Mesothelial cell of epicardium (in vitro differentiated cells): ENCODE measurements around a stretch of chr21.

GRCh38 chr21:42040404-42041064 is 30.4 kb upstream of the ZBTB21 start:
- PRO-cap: no peak

- PRO-cap: no peak
Observed at GRCh38 chr21:42089117-42089827, 18.2 kb downstream of the UMODL1 start.

GRCh38 chr21:42093769-42094683 is 22.9 kb downstream of the UMODL1 start:
- PRO-cap: no peak

- PRO-cap: no peak
Observed at GRCh38 chr21:42195261-42195730, 23.6 kb upstream of the ABCG1 start.

- PRO-cap: no peak
Observed at GRCh38 chr21:42199364-42200058, 19.4 kb upstream of the ABCG1 start.

- PRO-cap: no peak
Observed at GRCh38 chr21:42209746-42210575, 9.0 kb upstream of the ABCG1 start.

DNA sequence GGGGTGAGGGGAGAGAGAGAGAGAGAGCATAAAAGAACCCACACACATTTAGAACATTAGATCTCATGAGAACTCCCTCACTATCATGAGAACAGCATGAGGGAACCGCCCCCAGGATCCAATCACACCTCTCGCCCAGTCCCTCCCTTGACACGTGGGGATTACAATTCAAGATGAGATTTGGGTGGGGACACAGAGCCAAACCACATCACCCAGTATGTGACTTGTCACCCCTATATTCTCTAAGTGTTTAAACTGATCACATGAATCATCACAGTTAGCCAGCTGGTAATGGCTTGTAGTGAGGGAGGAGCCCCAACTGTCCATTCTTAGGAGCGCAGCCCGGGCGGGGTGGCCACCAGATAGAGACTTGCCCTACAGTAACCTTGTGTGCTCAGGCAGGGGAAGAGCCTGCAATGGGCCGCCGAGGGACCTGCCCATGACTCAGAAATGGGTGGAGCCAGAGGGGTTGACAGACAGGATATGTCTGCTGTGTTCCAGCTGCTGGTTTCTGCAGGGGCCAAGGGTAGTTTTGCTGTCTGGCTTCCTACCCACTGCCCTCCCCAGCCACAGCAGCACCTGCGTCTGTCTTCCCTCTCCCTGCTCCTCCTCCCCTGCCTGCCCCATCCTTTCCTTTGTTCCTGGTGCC is 9.0 kb downstream of the ABCG1 start:
- PRO-cap: no peak

DNA sequence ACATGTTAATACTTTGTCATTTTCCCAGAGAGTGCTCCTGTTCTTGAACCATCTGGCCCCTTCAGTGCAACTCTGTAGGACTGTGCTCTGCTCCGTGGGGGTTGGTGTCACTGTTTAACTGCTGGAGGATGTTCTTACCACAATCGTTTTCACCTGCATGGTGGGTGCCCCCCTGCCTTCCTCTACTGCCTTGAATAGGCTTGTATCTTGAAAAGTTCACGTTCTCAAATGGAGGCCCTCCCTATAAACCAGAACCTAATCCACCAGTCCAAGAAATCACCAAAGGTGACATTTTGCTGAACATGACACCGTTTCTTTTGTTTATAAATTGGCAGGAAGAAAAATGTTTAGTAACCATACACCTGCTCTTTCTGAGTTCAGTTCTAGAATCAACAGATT is 13.6 kb downstream of the ABCG1 start:
- PRO-cap: no peak

- PRO-cap: no peak
Observed at GRCh38 chr21:42236585-42237117, 17.7 kb downstream of the ABCG1 start.

- PRO-cap: no peak
Observed at GRCh38 chr21:42245302-42245821, 26.4 kb downstream of the ABCG1 start.

DNA sequence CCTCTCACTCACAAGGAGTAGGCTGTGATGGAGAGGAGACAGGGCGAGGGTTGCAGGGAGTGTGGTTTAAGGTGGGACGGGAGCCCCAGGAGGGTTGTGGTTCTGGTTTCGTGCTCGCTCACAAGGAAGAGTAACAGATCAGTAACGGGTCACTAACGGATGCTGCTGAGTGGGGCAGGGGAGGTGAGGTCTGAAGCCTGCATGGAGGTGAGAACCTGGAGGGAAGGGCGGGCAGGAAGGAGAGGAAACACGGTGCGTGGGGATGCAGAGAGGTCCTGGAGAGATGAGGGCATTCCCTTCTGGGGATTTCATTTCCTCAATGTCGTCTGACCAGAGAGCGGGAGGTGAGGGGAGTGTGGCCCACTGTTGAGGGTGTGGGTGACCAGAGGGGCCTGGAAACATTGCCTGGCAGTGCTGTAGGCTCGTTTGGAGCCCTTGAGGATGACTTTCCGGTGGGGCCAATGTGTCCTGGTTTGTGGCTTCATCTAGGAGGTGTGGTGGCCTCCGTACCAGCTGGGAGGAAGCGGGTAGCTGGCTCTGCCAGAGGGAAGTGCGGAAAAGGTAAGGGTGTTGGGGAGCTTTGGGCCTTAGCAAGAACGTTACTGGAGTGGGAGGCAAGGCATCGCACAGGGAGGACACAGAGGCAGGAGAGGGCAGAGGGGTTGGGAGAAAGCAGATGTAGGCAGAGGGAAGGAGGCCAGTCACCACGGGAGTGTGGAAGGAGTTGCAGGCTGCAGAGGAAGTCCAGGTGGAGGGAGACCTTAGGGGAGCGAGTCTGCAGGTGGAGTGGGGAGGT is 28.5 kb downstream of the TFF3 start:
- PRO-cap: no peak

- PRO-cap: no peak
Observed at GRCh38 chr21:42292129-42292797, 22.9 kb downstream of the TFF3 start.

- PRO-cap: no peak
Observed at GRCh38 chr21:42301138-42301678, 14.0 kb downstream of the TFF3 start.

- PRO-cap: no peak
Observed at GRCh38 chr21:42308434-42309025, 6.7 kb downstream of the TFF3 start.

- PRO-cap: no peak
Observed at GRCh38 chr21:42363083-42363836, 3.1 kb downstream of the TFF1 start.

- PRO-cap: no peak
Observed at GRCh38 chr21:42469176-42469761, 26.8 kb downstream of the RSPH1 start.

- PRO-cap: no peak
Observed at GRCh38 chr21:42499259-42499978, 3.4 kb upstream of the RSPH1 start.

DNA sequence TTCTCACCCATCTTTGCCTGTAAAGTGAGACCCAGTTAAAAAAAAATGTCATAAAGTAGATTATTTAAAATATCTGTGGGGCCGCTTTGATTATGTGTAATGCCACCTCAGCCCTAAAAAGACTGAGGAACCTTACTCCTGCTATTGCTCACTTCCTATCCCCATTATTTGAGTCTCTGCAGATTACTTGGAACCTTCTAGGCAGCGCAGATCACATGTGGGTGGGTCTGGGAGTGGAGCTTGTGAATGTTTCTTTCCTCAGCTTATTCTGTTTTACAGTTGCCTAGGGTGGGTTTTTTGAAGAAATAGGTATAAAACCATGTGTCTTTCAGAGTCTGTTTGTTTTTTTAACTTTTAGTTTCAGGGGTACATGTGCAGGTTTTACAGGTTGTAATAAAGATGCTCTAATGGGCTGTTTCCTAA is 1.7 kb downstream of the SLC37A1 start:
- PRO-cap: no peak

GRCh38 chr21:42517964-42518877 is 4.6 kb downstream of the SLC37A1 start:
- PRO-cap: no peak

- PRO-cap: no peak
Observed at GRCh38 chr21:42703950-42704465, 50.6 kb downstream of the PDE9A start.